Endometrial microvascular endothelial cells (primary cell): ENCODE measurements around the genes ETF1, PAIP2 and SLC23A1.

- RAMPAGE, long total RNA: no peak
These were observed 26.4 kb downstream of the EGR1 start for GRCh38 chr5:138491368-138492466.

DNA sequence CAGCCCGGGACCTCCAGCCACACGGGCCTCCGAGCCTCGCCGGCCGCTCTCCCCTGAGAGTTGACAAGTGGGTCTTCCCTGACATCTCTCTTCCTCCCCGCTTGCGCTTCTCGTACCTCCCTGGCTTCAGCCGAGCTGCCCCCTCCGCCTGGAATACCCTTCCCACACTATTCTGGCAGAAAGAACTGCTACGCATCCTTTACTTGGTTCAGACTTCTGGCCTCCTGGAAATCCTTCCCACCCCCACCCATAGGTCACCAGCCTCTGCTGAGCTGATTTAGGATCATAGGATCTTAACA lies 27.1 kb downstream of the EGR1 start:
- RAMPAGE, long total RNA: no peak

DNA sequence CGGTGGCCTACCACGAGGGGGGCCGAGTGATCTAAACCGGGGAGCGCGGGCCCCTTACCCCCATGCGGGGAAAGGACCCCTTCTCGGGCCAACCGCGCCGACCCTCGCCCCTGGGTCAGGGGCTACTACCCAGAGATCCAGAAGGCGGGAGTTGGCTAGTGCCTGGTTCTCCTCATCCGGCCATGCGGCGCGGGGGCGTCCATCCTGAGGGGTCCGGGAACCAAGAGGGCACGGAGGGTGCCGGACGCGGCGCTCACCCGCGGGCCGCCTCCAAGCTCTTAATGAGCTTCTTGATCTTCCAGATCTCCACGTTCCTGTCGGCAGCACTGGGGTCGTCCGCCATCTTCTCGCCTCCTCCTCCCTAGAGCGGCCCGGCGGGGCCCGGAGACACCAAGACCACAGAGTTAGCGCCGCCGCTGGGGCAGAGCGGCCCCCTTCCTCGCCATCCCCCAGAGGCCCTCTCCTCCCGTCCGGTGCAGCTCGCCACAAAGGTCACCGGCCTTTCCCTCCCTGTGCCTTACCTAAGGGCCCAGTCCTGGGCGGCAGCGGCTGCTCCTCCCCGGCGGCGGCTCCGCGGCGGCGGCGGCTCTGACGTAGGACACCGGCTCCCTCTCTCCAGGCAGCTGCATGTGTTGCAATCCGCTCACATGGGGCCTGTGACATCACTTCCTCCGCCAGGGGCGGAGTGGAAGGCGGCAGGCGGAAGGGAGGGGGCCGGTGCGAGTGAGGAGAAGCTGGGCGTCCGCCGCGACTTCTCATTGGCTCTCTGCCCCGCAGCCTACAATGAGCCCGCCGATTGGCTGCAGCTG lies at the start of gene ETF1:
ETF1 (minus strand) TSS at position 661 of the 809 bp plus-strand sequence.
- RAMPAGE, long total RNA: start-site peak on the minus strand centred at position 362 of the sequence, 43 bp wide, 28 and 40 reads in 2 replicates; start-site peak on the minus strand centred at position 587 of the sequence, 130 bp wide, 373 and 705 reads in 2 replicates

- RAMPAGE, long total RNA: no peak
These were observed 11.0 kb upstream of the ETF1 start for GRCh38 chr5:138553651-138554780.

GRCh38 chr5:138611254-138611995 lies 36.2 kb upstream of the HSPA9 start:
- RAMPAGE, long total RNA: no peak

GRCh38 chr5:138632869-138633497 lies 57.8 kb upstream of the HSPA9 start:
- RAMPAGE, long total RNA: no peak

- RAMPAGE, long total RNA: no peak
These were observed 80.6 kb upstream of the HSPA9 start for GRCh38 chr5:138655782-138656196.

GRCh38 chr5:138726934-138727359 lies 26.3 kb upstream of the CTNNA1 start:
- RAMPAGE, long total RNA: no peak

GRCh38 chr5:138874713-138875182 lies 387 bp downstream of the LRRTM2 start:
- RAMPAGE, long total RNA: no peak

- RAMPAGE, long total RNA: no peak
These were observed 86.8 kb upstream of the LRRTM2 start for GRCh38 chr5:138961647-138962676.

DNA sequence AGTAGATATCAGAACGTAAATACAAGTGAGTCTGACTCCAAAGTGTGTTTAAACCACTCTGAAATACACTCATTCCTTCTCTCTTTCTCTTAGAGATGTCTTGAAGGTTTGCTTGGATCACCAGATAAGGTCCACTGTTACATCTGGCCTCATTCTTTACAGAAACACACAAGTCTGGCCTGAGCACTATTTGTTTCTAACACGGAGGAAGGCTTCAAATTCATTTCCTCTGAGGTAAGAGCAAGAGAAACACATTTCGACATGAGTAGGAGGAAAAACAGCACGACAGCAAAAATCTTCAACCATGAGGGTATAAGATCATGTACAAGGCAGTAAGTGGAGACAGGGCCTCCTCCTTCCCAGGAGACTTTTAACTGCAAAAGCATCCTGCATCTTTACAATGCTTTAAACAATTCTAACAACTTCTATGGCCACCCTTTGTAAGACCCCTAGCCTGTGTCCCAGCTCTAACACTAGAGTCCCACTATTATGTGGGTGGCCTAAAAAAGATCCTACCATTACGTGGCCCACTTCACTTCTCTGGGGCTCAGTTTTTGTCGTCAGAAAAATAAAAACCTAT lies 8.0 kb downstream of the SIL1 start:
- RAMPAGE, long total RNA: no peak

DNA sequence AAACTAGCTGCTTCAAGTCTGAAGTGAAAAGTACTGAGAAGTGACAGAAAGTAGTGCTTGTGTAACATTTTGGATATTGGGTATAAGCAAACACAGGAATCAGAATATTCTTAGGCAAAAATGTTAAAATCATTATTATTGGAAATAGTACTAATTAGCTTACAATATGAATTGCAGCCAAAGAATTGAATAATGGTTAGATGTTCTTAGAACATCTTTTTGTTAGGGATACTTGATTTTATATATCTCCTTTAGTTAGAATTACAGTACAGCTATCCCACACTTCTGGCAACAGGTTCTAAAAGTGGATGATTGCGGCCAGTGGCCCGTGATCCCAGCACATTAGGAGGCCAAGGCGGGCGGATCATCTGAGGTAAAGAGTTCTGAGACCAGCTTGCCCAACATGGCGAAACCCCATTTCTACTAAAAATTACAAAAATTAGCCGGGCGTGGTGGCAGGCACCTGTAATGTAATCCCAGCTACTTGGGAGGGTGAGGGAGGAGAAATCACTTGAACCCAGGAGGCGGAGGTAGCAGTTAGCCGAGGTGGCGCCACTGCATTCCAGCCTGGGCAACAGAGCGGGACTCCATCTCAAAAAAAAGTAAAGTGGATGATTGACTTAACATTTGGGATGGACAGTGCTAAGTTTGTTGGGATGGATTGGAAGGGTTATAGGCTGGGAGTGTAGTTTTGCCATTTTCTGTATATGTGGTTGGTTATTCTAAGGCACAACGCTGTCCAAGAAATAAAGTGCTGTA lies 3.2 kb downstream of the MATR3 start:
- RAMPAGE, long total RNA: no peak

DNA sequence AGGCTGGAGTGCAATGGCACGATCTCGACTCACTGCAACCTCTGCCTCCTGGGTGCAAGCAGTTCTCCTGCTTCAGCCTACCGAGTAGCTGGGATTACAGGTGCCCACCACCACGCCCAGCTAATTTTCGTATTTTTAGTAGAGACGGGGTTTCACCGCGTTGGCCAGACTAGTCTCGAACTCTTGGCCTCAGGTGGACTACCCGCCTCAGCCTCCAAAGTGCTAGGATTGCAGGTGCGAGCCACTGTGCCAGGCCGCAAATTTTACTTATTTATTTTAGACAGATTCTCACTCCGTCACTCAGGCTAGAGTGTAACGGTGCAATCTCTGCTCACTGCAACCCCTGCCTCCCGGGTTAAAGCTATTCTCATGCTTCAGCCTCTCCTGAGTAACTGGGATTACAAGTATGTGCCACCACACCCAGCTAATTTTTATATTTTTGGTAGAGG lies 22.8 kb downstream of the MATR3 start:
- RAMPAGE, long total RNA: no peak

DNA sequence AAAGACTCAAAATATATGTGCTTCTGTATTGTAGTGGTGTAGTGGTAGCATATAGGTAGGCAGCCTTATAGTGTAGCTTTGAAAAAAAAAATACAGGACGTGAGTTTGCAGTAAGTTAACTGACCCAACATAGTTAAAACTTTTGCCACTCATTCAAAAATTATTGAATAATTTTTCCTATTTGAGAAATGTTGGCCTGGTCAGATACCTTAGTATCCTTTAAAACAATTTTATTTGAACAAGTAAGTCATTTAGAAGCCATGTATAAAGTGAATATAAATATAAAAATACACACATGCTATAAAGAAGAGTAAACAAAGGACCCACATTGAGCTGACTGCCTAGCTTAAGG lies 18.5 kb upstream of the PAIP2 start:
- RAMPAGE, long total RNA: no peak

- RAMPAGE, long total RNA: no peak
These were observed 13.0 kb upstream of the PAIP2 start for GRCh38 chr5:139328666-139329106.

- RAMPAGE, long total RNA: start-site peak on the plus strand at chr5:139341860-139341923, 1,290 and 1,867 reads in 2 replicates
These were observed at the start of gene PAIP2 for GRCh38 chr5:139341318-139342019. Gene PAIP2, plus strand, starts transcription at chr5:139341854.

GRCh38 chr5:139383215-139383690 lies at the start of gene SLC23A1:
Gene SLC23A1, minus strand, starts transcription at chr5:139383297.
- RAMPAGE, long total RNA: no peak

- RAMPAGE, long total RNA: no peak
These were observed 2.3 kb downstream of the MZB1 start for GRCh38 chr5:139387357-139387919.

DNA sequence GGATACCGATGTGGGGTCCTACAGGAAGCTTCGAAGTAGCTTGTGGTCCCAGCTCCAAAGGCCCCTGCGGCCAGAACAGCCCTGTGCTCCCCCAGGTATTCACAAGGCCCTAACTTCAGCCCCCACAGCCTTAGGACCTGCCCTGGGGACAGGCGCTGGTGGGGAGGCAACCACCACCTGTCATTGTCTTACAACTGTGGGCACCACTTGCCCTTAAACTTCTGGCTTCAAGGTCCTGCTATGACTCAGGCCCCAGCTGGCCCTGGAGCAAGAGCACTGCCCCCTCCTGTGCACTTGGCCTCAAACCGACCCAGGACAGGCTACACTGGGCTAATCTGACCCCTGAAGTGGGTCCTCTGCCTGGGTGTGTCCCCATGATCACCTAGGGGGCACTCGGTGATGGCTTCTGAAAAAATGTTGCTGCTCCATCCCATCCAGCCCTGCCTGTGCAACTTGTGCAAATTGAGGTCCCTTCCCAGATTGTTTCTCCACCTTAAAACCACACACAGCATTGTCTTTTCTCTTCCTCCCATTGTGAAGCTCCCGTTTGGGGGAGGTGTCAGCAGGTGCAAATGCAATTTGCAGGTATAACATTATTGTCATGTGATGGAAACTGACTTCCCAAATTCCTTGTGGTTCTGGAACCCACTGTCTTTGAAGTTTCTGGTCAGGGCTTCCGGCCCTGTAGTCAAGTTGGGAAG lies 1.1 kb upstream of the PROB1 start:
- RAMPAGE, long total RNA: no peak

DNA sequence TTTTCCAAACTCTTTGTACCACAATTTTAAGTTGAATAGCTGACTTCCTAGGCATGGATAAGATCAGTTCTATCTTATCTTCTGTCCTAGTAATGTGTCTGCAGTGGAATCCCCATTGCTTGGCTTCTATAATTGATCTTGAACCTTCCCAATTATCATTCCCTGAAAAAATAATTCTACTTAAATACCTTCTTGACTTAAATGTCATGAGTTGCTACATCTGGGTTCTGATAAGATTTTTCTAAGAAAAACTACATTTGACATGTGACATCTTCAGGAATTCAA lies 3.7 kb downstream of the UBE2D2 start:
- RAMPAGE, long total RNA: no peak